Measurements from ENCODE around the genes USP6NL and SEPHS1.

DNA sequence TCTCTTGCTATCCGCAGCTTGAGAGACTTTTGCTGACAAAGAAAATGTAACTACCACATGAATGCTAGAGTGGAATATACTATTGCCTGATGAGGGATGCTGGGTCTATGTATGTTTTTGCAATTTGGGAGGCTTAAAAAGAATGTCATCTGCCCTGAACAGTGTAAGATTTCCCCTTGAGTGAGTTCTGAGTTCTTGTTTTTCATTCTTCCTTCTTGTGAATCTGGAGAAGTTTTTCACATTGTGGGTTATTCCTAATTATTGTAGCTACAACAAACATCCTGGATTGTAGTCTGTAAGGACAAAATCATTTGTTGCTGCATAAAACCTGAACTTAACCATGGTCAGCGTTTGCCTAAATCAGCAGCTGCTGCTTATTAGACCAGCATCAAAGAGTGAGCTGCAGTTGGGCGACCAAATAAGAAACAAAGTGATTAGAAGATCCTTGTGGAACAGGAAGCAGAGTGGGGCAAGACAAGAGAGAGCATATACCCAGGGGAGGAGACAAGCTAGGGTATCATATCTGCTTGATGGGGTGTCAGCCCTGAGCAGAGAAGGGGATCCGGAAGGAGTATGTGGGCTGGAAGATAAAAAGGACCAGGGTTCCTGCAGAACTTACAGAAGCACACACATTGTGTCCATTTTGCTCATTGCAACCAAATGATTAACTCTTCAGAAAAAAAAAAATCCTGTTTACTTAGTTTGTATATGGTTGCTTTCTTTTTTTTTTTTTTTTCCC is 213.5 kb downstream of the CELF2 start:
- PRO-cap, result no peak

- PRO-cap, result no peak
These were observed 243.6 kb downstream of the CELF2 start for GRCh38 chr10:11261029-11261976.

DNA sequence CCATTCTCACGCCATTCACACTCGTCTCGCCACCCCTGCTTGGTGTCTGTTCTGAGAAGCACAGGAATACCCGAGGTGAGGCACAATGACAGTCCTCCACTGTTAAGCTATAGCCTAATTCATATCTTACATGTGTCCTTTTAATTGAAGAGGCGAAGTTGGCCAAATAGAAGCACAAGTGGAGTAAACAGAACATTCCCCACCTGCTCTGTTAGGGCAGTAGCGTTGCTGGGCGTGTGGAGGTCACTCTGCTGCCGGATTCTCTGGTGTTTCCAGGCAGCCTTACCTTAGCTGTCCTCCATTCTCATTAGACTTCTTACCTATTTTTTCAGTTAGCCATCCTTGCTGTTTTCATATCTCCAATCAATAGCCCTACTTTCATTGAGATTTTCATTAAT is 291.8 kb downstream of the USP6NL start:
- PRO-cap, result no peak

- PRO-cap, result no peak
These were observed 198.4 kb downstream of the USP6NL start for GRCh38 chr10:11413092-11413393.

DNA sequence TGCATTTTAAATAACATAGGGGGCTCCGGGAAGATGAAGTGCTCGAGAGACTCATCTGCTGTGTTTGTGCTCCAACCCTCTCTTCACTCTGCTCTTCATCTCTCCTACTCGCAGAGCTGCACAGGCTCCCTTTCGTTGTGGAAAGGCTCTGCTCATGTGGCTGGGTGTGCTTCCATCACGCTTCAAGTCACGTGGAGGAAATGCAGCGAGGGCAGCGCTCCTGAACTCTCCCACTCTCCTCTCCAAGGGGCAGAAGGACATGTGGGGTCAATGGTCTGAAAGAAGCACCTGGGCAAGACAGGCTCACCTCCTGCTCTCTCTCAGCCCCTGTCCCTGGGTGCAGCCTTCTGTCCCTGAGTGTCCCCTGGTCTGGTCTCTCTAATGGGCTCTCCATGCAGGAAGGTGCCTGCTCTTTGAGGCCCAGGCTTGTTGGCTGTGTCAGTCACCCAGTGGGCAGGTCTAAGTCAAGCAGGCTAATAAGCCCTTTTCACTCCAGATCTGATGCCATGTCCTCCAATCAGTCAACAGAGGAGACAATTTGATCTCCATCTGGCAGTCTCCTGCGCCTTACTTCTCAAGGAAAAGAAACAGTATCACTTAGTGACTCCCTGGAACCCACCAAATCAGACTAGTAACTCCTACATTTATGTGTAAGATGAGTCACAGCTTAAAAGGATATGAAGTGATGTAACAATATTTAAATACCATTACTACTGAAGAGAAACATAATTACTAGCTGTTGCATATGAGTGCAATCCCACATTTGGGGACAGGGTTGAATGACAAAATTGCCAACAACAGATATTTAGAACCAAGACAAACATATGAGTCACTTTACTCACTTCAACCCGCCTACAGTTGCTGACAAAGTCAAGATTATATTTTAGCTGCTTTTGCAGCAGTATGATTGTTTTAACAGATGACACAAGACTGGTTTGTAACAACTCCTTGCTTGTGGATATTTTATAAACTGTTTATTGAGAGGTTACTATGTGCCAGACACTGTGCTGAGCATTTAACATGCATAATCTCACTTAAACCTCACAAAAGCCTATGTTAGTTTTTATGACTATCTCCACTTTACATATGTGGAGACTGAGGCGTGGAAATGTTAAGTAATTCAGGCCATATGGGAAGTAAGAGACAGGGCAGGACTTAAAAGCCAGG is 72.2 kb downstream of the USP6NL start:
- PRO-cap, result no peak

GRCh38 chr10:11610746-11611721 is at the start of gene USP6NL:
USP6NL (minus strand) TSS chr10:11611650.
- PRO-cap, result unidirectional peak, plus-strand start at chr10:11610888; bidirectional peak, plus-strand start at chr10:11611074, minus-strand start at chr10:11611014; bidirectional peak, plus-strand start at chr10:11611321, minus-strand start at chr10:11611333; bidirectional peak, plus-strand start at chr10:11611509, minus-strand start at chr10:11611568

- PRO-cap, result no peak
These were observed 2.4 kb downstream of the ECHDC3 start for GRCh38 chr10:11744507-11744956.

DNA sequence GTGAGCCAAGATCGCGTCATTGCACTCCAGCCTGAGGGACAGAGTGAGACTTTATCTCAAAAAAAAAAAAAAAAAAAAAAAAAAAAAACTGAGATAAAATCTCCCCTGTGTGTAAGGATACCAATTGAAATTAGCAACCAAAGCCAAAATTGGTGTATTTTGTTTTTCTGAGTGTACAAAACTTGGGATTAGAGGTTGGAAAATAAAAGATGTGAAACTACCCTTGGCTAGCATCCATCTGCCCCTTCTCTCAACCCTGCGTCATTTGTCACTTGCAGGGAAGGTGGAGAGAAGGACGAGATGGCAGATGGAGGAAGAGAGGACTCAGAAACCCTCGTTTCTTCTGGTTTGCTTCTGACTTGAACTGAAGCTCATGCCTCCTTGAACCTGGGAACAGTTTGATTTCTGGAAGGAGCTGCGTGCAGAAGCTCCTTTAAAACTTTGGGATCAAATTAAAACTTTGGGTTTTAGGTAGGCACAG is 16.1 kb upstream of the CAMK1D start:
- PRO-cap, result no peak

DNA sequence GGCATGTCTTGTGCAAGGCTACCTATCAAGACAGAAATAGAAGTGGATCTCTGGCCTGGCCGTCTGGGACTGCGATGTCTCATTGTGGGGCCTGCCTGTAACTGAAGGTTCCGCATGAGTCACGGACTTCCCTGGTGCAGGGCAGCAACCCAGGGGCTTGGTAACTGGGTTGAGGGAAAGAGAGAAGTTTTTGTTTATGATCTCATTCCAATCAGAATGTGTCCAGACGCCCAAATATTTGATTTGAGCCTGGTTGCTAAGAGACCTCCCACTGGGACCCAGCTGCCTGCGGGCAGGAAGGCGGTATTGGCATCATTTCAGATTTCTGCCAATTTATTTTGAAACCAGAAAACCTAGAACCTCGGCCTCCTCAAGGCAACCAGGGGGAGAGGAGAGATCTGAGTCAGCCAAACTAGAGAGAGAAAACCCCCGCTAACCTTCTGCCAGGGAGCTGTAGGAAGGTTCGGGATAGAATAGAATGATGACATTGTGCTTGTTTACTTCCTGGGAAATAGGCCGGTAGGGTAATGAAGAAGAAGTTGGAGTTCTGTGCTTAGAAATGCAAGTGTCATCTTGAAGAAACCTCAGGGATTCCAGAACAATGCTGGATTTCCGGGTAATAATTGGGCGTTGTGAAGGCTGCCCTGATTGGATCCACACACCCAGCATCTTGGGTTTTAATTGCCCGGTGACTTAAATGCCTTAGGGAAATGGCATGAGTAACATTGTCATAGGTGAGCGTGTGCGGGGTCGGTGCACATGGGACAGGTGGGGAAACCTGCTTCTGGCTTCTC is 15.5 kb upstream of the CAMK1D start:
- PRO-cap, result no peak

GRCh38 chr10:12483958-12484569 is 134.7 kb downstream of the CAMK1D start:
- PRO-cap, result no peak

DNA sequence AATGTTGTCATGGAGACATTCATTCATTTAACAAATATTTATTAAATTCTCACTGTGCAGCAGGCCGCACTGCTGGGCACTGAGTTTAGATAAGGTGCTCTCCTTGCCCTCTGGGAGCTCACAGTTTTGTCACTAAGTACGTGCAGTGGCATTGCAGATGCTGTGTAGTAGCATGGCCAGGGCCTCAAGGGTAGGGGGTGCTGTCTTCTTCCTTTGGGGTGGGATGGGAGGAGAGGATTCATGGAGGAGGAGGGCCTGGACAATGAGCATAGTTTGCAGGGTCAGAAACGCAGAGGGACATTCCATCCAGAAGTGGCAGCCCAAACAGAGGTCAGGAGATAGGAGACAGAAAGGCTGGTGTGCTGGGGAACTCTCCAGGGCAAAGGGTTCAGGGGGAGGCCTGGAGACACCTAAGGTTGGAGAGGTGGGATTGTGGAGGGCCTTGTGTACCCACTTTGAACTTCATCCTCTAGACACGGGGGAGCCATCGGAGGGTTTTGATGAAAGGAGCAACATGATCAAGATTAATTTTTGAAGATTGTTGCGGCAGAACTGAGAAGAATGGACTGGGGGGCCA is 207.0 kb downstream of the CAMK1D start:
- PRO-cap, result no peak

- PRO-cap, result no peak
These were observed 210.9 kb downstream of the CAMK1D start for GRCh38 chr10:12560146-12560747.

- PRO-cap, result no peak
These were observed 295.1 kb downstream of the CCDC3 start for GRCh38 chr10:12706311-12706995.

GRCh38 chr10:13139792-13140189 is 21.6 kb upstream of the MCM10 start:
- PRO-cap, result no peak

DNA sequence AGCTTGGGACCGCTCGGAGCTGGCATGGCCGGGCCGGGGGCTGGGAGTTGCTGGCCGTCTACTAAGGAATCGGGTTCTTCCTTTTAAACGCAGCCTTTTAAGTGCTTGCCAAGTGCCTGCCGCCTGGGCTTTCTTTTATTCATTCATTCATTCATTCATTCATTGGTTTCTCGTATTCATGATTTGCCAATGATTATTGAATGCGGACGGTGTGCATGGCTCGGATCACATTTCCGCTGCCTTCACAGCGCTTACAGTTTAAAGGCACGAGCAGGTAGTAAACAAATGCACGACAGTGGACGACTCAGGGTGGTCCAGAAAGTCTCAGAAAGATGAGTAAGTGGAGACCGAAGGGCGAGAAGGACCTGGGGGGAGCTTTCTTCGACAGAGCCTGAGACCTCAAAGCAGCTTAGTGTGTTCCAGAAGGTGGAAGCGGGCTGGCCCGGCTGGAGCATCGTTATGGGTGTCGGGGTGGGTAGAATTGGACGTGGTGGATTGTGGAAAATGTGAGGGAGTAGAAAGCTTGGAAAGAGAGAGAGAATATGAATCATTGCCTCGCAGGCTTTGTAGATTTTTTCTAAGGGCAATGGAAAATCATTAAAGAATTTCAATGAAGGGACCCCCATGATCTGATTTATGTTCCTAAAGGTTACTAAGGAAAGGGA is 529 bp downstream of the MCM10 start:
- PRO-cap, result no peak

- PRO-cap, result no peak
These were observed 10.2 kb downstream of the SEPHS1 start for GRCh38 chr10:13337802-13338354.

GRCh38 chr10:13347925-13348692 is at the start of gene SEPHS1:
SEPHS1 (minus strand) TSS chr10:13348293.
- PRO-cap, result bidirectional peak, plus-strand start at chr10:13348418, minus-strand start at chr10:13347953; bidirectional peak, plus-strand start at chr10:13348468, minus-strand start at chr10:13348542

GRCh38 chr10:13390561-13391103 is 42.5 kb upstream of the SEPHS1 start:
- PRO-cap, result no peak

DNA sequence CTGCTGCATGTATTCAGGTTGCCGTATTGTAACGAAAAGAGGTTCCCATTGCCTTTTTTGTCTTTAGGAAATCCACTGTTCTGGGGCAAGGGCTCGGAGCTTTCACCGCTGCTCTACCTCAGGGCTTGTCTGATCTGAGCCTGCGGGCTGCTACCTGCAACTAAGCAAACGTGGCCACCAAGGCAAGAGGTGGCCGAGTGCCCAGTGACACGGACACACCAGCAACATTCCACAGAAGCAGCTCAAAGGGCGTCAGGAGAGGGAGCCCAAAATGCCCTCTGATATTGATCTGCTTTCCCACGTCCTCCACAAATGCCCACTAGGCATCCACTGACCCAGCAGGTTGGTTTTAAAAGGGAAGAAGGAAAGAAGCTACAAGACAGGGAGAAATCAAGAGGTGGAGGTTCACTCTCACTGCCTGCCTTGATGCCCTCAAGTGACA is 92.9 kb downstream of the PRPF18 start:
- PRO-cap, result no peak

DNA sequence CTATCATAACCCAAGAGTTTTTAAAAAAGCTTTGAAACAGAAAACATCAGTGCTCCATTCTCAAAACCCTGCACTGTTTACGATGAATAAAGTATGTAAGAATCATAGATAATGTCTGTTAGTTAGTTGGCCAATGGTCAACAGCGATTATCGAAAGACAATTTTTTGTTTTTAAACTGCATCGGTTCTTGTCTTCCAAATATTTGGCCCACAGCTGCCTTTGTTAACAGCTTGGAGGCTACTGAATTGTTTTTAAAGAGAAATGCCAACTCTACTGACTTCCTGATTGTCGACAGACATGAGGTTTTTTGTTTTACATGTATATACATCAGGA is 170.2 kb downstream of the PRPF18 start:
- PRO-cap, result no peak

Measured in progenitor cell of endocrine pancreas (in vitro differentiated cells).